ENCODE measurements around a stretch of chr10.

DNA sequence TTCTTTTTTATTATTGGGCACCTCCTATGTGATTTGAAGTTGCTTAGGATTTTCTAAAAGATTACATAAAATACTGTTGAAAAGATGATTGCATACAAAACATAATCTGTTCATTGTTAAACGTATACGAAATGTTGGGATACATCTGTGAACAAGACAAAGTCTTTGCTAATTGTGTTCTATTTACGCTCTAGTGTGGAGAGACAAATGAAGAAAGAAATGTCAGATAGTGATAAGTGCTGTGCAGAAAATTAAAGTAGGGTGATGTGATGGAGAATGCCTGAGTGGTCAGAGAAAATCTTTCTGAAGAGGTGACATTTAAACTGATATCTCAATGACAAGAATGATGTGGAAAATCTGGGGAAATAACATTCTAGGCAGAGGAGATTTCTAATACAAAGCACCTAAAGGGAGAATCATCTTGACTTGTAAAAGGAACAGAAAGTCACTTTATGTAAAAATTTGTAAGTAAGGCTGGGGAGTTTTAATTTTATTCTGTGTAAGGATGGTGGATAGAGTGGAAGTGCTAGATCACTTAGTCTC lies 13.3 kb upstream of the ZRANB1 start:
- PRO-cap, 2 experiments = no peak in any of the 2 experiments

DNA sequence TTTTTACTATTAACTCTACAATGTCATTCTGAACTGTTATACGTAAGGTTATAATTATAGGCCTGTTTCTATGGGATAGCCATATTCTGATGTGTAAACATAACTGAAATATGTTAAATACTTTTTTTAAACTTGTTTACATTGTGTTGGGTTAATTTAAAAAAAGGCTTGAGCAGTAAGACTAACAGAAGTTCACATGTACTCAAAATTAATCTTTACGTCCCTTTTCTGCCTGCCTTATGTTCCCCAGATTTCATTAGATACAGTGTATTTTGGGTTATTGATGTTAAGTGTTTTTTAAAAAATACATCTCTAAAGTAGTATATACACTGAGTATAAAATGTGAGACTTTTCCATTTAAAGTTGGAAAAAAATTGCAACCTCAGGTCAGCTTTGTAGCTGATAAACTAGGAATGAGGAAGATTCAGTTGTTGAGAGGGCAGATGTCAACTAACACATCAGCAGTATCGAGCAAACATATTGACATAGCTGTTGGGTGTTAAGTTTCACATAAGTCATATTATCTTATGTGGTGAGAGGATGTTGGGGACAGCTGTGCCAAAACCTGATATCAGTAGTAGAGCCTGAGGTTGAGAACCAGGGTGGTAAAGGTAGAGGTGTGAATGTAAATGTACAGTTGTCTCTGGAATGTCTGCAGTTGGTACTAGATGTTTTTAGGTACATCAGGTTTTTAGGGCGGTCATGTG lies 4.9 kb downstream of the ZRANB1 start:
- PRO-cap, 2 experiments = no peak in any of the 2 experiments

GRCh38 chr10:125000554-125000927 lies 27.3 kb downstream of the CTBP2 start:
- PRO-cap, 2 experiments = no peak in any of the 2 experiments

- PRO-cap, 2 experiments = no peak in any of the 2 experiments
These were observed 11.2 kb downstream of the CTBP2 start for GRCh38 chr10:125016328-125017462.

DNA sequence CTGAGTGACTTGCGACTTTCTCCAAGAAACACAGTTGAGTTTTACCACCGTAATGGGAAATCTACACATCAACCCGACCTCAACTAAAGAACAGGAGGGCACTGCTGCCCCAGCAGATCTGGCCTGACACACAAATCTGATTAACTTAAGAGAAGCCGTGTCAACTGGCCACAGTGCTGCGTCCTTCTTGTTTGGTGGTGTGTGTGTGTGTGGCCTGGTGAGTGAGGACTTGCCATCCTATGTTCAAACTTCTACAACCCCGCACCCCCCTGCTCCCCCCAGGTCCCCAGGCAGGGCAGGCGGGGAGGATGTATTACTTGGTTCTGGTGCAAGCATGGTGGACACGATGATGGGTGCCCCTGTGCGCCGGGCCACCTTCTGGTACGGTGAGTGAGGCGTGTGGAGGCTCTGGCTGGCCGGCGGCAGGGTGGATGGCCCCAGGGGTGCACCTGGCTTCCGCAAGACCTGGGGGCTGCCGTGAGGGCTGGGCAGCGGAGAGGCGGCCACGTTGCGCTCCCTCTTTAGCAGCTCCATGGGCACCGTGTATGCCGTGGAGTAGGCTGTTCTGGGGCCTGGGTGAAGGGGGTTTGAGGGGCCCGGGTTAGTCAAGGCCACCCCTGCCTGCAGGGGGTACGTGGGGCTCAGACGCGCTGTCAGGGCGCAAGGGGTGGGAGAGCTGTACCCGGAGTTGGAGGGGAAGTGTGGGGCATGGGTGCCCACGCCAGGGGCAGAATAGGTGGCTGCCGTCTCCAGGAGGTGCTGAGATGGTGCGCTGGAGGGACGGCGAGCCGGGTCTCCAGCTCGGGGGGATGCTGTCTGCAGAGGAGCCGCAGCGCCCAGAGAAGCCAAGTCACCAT lies 1.9 kb downstream of the CTBP2 start:
- PRO-cap, 2 experiments = no peak in any of the 2 experiments

DNA sequence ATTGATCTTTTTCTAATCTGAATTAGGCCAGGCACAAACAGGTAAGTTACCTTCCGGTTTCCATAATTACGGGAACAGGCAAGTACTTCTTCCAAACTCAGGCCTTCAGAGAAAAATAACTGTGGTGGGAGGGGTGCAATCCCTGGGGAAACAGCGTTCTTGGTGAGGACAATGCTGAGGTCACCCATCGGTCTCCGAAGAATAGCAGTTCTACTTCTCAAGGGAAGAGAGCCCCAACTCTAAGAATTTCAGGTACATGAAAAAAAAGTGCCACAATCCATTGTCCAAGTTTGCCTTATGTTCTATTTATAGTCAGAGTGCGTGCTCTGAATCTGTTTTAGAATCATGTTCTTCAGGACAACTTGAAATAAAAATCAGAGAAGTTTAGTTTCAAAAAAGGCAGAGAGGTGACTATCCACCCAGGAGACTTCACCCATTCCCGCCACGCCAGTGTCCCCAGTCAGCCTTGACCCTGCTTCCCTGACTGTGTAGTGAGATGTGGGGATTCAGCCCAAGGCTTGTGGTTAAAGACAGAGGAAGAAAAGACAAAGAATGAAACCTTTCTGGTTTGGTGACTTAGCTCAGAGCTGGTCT lies 36.5 kb upstream of the CTBP2 start:
- PRO-cap, 2 experiments = no peak in any of the 2 experiments

DNA sequence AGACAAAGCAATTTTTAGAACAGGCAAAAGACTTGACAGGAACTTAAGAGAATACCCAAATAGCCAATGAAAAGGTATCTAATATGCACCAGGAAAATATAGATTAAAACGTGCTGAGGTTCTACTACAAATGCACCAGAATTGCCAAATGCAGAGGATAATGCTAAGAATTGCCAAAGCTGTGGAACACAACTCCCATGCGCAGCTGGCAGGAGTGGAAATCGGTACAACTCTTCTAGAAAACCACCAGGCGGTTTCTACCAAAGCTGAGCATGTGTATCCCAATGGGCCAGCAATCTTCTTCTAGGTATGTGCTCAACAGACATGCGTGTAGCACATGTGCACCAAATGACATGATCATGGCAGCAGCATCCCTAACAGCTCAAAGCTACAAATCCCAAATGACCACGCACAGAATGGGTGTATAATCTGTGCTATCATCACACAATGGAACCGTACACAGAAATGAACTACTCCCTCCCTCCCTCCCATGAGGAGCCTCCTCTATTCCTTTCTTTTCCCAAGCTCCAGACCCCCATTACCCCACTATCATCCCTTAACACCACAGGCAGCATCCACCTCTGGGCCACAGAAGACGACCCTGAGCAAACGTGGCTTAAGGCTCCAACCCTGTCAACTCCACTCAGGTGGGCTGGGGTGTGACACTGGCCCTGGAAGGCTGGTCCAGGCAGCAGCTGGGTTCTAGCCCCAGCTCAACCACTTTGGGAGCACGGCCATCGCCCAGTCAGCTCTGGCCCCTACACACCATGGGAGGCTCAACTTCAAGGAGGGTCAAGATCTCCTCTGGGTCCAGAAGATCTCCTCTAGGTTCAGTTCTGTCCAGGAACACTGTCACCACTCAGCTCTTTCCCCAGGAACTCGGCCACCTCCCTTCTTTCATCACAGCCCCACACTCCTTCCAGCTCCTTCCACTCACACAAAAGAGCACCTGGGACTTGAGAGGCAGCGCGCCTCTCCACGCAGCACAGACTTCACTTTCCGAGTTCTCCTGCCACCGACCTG lies 48.1 kb upstream of the CTBP2 start:
- PRO-cap, 2 experiments = no peak in any of the 2 experiments

GRCh38 chr10:125086541-125087200 lies 58.8 kb upstream of the CTBP2 start:
- PRO-cap, 2 experiments = peak in 1 of 2 experiments; most common minus-strand start chr10:125086979 (in 1)

DNA sequence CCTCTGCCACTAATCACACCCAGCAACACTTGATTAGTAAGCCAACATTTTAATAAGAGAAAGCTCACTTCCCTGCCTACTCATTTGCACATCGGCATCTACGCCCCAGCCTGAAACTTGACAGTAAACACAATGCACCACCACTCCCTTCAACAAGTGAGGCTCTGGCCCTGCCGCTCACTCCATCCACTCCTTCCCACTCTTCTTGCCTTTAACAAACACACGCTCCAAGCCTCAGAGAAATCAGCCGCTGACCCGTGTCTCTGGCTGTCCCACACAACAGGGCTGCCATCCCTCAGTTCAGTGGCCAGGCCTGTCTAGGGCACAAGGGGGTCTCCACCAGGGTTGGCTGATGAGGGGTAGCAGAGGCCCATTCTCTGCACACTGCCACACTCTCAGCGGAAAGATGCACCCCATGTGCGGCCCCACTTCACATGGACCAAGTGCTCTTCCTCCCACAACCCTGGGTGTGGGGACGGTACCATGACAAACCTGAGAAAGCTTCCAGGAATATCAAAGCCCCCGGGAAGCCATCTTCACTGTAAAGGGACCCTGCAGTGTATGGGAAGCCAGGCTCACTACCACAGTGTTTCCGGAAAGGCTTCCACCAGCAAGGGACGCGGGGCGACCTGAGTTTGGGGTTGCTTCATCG lies 78.0 kb upstream of the CTBP2 start:
- PRO-cap, 2 experiments = no peak in any of the 2 experiments

- PRO-cap, 2 experiments = no peak in any of the 2 experiments
These were observed 120.4 kb upstream of the CTBP2 start for GRCh38 chr10:125147936-125149004.

DNA sequence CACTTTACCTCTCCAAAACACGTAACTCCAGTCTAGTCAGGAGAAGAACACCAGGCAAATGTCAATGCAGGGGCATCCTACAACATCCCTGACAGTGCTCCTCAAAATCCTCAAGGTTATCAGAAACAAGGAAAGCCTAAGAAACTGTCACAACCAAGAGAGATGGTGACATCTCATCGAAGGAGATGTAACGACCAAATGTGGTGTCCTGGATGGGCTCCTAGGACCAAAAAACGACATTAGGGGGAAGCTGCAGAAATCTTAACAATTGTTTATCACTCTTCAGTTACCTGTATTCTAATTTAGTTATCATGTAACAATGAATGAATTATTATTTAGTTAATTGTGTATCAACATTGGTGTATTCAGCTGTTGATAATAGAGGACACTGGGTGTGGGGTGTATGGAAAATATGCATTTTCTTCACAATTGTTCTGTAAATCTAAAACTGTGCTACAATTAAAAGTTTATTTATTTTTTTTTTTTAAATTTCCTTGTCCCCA lies 309.3 kb upstream of the CTBP2 start:
- PRO-cap, 2 experiments = no peak in any of the 2 experiments

- PRO-cap, 2 experiments = no peak in any of the 2 experiments
These were observed 22.4 kb downstream of the TEX36 start for GRCh38 chr10:125660685-125660907.

DNA sequence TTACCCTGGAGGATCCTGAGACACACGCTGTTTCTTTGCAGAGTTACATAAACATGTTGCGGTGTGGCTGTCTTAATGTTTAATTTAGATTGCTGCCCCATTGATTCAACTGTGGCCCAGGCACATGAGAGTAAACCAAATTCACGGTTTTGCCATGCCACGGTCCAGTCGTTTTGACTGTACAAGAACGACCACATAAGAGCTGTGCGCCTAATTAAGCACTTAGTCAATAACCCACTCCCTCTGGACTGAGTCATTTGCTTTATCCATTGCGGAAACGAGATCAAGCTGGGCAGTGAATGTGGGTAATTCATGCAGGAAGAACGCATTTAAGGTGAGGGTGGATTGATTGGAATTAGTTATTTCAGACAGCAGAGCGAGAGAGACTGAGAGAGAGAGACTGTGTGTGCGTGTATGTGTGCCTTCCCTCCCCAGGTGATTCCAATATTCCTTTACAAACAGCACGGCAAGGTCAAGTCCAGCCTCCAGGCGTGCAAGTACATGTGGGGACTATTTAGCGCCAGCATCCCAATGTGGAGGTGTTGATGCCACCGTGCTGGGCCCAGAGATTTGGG lies 8.3 kb upstream of the TEX36 start:
- PRO-cap, 2 experiments = no peak in any of the 2 experiments

- PRO-cap, 2 experiments = no peak in any of the 2 experiments
These were observed 1.8 kb downstream of the MMP21 start for GRCh38 chr10:125773805-125774270.

- PRO-cap, 2 experiments = no peak in any of the 2 experiments
These were observed 33.4 kb downstream of the FANK1 start for GRCh38 chr10:125929735-125930141.

DNA sequence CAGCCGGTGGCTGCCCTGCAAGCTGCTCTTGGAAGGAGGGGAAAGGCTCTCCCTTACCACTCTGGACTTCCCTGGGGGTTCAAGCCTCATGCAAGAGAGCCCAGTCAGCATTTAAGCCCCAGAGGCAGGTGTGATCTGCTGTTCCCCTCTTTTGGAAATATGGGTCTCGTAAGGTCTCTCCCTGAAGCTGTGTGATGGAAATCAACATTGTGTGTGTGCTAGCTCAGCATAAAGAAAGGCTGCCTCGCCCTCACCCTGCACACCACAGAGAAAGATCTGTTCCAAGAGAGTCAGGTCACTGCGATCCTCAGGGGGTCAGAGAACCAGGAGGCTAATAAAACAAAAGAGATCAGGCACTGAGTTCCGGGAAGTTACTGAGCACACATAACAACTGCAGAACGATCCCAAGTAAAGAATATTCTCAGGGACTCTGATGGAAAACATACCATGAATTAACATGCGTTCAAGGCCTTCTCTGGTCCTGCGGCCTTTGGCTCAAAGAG lies 212.4 kb downstream of the ADAM12 start:
- PRO-cap, 2 experiments = no peak in any of the 2 experiments

DNA sequence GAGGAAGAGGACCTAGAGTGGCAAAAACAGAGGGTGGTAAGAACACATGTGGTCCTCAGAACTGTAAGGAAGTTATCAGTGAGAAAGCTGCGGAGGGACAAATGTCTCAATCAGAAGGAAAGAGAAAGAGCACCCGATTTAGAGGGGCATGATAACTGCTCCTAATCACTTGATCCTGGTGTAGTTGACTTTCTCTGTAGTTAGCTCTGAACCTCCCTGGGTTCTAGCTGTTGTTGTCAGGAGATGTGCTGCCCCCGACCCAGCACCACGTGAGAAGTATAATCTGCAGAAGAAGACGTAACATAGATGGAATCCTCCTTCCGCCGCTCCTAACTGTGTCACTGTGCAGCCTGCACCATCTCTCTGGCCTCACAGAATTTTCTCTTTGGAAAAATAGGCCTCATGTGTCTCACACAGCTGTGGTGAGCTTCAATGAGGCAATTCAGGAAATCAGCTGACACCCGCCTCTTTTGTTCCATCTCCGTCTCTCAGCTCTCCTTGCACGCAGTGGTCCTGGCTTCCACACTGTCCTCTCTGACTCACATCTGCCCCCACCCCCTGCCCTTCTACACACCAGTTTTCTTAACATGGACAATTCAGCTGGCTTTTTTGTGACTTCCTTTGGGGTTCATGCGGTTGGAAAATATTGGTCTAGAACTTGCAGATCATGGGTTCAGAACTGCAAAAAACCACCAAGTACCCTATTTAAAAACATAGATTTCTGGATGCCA lies 7.2 kb downstream of the C10orf90 start:
- PRO-cap, 2 experiments = no peak in any of the 2 experiments

- PRO-cap, 2 experiments = no peak in any of the 2 experiments
These were observed 24.0 kb downstream of the DOCK1 start for GRCh38 chr10:126929078-126929777.

- PRO-cap, 2 experiments = no peak in any of the 2 experiments
These were observed 117.8 kb downstream of the DOCK1 start for GRCh38 chr10:127022992-127023410.

GRCh38 chr10:127196633-127196998 lies 225 bp upstream of the INSYN2A start:
- PRO-cap, 2 experiments = no peak in any of the 2 experiments

All from heart right ventricle (tissue), 2 donors.